Neuron (in vitro differentiated cells): ENCODE measurements around a stretch of chr22.

GRCh38 chr22:38756699-38757253 is 978 bp upstream of the SUN2 start:
- PRO-cap: no peak

- PRO-cap: no peak
Measured at GRCh38 chr22:38861343-38862611, 10.2 kb downstream of the CBX6 start.

DNA sequence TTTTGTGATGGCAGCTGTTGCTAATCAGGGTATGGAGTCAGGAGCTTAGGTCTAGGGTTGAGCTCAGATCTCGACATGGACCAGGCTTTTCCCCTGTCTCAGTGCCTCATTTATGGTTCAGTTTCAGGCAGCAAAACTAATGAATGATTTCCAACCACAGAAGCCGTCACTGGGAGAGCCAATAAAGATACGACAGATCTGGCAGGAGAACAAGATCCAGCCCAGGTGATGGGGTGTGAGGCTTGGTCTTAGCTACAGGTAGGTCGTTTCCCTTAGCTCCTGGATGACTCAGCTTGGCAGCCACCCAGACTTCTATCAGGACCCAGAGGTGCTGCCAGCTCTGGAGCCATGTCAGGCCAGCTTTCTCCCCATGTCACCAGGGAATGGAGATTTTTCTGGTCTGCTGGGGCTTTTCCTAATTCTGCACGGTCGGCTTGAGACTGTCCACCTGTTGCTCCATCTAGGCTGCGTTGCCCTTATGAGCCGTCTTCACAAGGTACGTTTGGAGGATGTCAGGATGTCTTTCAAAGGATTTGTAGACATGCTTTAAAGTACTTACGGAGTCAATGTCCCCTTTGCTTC is 36.3 kb upstream of the APOBEC3A start:
- PRO-cap: no peak

GRCh38 chr22:38934812-38935390 is 22.5 kb upstream of the APOBEC3A start:
- PRO-cap: no peak

DNA sequence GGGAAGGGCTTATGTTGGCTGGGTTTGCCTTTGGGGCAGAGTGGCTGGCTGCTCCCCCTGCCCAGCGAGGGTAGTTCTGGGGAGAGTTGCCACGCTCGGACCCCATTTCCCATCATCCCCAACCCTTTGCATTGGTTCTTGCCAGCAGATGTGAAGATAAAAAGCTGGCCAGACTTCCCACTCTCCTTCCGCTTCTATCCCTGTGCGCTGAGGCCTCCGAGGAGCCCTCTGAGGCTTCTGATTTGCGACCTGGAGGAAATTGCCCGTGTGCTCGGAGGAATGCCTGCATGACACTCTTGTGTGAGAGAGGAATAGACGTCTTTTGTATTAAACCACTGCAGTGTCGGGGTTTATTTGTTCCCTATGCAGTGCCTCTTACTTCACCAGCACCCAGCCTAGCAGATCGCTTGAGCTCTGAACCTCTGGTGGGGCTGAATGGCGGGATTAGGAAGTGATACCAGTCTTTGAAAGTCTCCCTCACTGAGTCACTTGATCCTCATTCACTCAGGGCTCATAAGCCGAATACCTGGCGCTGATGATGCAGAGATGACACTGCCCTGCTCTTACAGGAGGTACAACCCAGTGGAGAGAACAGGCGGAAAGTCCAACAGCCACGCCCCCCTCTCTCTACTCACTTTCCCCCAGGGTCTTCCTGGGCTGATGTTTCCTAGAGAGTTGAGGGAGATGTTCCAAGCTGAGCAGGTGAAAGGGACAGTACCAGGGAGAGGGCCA is 10.3 kb upstream of the APOBEC3A start:
- PRO-cap: no peak

DNA sequence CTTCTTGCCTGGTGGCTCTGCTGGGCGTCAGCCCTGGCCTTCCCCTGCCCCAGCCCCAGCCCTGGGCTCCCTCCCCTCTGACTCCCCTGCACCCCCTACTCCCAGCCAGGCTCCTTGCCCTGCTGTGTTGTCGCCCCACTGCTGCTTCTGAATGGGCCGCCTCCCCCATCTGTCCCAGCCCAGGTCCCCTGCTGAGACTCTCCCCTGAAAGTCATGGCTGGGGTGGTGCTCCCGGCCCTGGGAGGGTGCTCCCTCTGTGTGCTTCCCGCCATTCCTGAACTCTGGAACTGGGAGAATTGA is 295 bp downstream of the APOBEC3G start:
- PRO-cap: no peak

GRCh38 chr22:39173767-39174630 is 21.5 kb upstream of the CBX7 start:
- PRO-cap: no peak

DNA sequence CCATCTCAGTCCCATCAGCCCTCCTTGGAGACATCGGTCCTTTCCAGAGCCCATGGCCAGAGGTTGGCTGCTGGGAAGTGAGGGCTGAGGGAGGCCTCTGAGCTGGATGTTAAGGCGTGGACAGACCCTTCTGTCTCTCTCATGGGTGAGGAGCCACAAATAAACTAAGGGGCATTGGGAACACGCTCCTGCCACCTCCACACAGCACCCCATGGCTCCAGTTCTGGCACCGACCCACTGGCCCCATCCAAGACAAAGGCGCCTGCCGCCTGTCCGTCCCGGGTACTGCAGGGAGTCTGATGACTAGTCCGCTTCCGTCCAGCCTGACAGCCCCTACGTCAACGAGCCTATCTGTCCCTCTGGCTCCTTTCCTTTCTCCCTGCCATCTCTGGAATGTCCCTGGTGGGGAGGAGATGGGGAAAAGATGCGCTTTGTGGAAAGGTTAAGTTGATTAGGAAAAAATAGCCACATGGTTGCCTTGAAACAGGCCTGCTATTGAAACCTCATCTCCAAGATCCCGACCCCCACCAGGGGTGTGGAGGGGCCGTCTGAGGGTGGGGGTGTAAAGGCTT is 10.4 kb downstream of the PDGFB start:
- PRO-cap: no peak

GRCh38 chr22:39239325-39240264 is 5.2 kb downstream of the PDGFB start:
- PRO-cap: no peak

DNA sequence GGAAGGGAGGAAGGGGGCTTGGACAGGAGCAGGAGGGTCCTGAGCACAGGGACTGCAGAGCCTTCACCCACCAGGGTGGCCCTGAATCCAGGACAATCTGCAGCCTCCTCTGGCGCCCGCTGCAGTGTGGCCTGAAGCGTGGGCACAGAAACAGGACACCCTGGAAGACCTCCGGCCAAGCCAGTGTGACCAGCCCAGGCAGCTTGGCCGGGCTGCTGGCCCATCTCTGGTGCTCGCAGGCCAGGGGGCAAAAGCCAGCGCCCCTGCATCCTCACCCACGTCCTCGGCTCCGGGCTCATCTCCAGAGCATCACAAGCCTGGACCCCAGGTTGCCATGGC is 9.2 kb upstream of the PDGFB start:
- PRO-cap: no peak

DNA sequence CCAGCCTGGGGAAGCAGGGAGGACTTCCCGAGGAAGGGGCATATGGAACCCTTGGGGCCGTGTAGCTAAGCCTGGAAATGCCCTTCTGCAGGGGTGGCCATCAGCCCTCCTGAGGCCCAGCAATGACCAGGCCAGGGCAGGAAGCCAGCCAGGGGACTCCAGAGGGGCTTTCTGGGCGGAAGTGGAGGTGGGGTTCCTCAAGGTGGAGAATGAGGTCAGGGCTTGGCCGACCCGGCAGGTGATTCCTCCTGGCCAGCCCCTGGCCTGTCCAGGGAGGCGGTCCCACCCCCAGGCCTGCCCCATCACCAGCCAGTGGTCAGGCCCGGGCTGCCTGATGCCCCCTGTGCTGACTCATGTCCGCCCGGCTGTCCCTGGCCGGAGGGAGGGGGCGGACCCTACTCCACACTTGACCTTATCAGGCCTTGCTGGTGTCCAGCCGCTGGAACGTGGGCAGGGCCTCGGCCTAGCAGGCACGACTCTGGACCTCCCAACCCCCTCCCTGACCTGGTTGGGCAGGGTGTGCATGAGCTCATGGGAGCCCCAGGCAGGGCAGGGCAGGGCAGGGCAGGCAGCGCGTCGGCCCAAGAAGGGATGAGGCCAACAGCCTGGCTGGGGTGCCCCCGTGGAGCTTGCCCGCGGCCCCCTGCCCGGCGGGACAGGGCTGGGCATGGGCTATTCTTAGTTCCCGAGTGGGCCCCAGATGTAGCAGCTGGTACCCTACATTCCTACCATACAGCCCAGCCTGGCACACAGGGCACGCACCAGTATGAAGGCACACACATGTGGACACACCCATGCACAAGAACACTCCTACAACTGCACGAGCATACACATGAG is 35.9 kb downstream of the RPL3 start:
- PRO-cap: no peak

DNA sequence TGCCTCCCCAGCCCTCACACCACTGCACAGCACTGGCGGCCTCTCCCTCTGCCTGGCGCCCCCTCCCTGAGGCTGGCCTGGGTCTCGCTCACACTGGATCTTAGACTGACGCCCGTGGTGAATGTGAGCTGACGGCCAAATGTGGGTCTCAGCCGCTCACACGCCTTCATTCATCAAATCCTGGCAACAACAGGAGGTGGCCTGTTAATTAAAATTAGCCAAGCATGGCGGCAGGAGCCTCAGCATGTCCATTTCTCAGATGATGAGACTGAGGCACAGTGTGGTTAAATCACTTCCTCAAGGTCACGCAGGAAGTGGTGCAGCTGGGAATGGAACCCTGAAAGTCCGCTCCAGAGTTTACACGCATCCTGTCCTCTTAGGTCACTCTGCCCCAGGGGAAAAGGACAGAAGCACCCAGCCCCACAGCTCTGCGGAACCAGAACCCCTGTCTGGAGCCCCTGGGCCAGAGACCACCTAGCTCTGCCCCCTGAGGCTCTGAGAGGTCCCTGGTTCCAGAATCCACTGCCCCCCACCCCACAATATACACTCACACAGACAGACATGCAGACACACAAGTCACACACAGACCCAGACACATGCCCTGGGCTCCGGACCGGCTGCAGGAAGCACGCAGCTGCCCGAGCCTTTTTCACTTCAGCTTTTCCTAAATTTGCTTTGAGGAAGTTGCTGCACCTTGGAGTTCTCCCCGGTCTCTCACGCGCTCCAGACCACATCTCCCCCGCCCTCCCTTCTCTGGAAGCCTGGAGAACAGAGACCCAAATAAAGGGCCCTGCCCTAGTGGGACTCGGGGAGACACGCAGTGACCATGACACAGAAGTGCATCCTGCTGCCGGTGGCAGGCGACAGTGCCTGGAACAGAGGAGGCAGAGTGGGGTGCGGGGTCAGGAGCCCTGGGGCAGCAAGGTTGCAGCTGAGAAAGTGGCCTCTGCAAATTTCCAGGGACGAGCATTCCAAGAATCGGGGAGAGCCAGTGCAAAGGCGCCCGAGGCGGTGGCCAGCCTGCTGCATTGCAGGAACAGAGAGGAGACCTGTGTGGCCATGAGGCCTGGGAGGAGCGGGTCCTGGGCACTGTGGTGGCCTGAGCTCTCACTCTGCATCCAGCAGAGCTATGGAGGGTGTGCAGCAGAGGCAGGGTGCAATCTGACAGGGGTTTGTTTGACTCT is 19.4 kb downstream of the RPL3 start:
- PRO-cap: no peak

DNA sequence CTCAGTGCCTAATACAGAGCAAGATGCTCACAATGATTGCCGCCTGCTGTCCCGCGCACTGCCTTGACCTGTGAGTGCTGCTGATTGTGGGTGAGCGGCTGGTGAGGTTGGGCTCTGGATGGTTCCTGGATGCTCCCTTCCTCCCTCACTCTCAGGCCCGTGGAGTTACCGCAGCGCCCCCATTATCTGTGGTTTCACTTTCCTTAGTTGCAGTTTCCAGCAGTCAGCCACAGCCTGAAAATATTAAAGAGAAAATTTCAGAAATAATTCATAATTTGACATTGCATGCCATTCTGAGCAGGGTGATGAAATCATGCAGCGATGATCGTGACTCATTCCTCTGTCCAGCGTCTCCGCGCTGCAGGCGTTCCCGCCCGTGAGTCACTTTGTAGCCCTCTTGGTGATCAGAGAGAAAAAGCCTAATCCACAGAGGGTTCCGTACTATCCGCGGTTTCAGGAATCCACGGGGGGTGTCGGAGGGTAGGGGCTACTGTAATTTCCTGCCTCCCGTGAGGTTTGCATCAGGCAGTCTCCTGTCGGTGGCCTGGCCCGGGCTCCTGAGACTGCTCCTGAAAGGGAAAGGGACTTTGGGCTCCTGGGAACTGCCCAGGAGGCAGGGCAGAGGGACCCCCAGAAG is 10.7 kb downstream of the RPL3 start:
- PRO-cap: no peak

DNA sequence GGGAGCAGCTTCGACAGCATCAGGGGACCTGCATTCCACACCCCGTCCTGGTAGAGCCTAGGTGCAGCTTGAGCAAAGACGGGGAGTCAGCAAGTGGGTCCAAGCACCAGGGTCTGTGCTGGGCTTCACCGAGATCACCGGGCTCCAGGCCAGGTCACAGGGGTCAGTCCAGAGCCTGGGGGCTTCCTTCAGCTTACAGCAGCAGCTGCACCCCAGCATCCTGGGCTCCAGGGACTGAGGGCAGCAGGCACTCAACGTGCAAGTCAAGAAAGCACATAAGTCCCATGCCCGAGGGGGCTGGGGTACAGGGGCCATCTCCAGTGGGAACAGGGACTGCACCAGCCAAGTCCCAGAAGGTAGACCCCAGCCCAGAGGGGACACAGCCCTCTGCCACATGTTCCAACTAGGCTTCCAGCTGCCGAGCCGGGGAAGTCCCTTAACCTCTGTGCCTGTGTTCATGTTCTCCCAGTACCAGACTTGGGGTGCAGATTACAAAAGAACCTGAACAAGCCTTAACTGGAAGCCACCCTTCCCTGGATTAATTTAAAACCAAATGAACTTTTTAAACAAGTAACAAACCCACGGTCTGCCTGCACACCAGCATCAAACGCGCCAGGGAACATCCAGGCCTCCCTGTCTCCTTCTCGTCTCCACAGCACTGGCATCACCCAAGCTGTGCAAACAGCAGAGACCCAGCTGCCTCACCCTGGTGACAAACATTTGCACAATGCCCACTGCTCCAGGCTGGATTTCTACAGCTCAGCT is 7.3 kb downstream of the RPL3 start:
- PRO-cap: no peak

- PRO-cap: no peak
Measured at GRCh38 chr22:39318885-39319537, 412 bp downstream of the RPL3 start.

DNA sequence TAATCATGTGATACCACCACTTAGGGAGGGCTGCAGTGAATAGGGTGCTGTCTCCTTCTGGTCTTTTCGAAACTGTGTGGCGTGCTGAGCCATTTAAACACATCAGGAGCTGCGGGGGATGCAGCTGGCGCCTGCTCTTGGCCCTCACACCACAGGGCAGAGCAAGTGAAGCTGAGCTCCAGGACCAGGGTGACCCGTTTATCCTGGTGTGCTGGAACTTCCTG is 2.6 kb downstream of the SYNGR1 start:
- PRO-cap: no peak

DNA sequence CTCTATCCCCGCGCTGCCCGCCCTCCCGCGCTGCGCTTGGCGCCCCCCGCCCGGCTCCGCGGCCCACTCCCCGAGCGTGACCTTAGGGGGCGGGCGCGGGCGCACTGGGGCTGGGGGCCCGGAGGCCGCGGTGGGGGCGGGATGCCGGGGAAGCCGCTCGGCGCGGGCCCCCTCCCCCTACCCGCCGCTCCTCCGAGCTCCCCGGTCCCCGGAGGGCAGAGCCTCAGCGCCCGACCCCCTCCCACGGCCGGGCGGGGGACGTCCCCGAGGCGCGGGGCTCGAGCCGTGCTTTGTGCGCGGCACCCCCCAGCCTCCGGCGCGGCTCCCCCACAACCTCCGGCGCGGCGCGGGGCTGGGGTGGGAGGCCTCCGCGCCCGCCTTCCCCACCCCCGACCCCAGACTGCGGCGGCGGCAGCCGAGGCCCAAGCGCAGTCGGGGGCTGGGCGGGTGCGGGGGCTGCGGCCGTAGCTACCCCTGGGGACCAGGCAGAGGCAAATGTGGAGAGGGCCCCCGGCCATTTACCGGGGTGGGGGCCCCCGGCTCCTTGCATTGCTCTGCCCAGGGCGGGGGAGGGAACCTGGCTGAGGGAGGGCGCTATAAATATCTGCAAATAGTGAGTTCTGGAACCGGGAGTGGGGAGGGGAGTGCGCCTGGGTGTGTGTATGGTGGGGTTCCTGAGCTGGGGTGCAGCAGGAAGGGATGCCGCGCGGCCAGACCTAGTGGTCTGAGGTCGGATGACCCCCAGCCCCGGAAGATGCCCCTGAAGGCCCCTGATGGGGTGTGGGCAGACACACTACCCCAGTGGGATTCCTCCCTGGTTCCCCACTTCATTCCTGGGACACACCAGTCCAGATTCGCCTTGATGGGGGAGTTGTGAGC is 1.0 kb downstream of the MGAT3 start:
- PRO-cap: bidirectional peak, plus-strand start at position 250 of the sequence, minus-strand start at position 78 of the sequence; bidirectional peak, plus-strand start at position 386 of the sequence, minus-strand start at position 402 of the sequence; unidirectional peak, minus-strand start at position 634 of the sequence

GRCh38 chr22:39458475-39459082 is 1.8 kb downstream of the MGAT3 start:
- PRO-cap: no peak

DNA sequence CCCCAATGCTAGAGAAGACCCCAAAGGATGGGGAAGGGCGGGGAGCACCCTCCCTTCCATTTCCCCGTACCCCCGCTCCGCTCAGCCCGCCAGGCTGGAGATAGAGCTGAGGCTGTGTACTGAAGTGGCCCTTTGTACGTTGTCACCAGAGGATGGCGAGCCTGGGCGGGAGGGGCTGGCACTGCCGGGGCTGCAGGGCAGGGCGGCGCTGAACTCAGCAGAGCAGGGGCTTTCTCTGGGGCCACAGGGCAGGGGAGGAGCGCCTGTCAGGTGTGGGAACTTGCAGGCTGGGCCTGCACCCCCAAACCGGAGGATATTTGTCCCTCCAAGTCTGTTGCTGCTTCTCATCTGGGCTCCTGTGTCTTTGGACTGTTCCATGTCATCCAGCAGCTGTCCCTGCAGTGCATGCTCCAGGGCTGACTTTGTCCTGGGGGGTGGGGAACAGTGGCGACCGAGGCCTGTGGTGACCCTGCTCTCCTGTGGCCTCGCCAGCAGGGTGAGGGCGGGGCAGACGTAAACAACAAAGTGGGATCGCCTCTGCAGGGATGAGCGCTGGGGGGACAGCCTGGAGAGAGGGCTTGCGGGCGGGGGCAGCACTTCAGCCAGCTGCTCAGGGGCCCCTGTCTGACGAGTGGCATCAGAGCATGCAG is 13.0 kb downstream of the MGAT3 start:
- PRO-cap: bidirectional peak, plus-strand start at position 516 of the sequence, minus-strand start at position 374 of the sequence

DNA sequence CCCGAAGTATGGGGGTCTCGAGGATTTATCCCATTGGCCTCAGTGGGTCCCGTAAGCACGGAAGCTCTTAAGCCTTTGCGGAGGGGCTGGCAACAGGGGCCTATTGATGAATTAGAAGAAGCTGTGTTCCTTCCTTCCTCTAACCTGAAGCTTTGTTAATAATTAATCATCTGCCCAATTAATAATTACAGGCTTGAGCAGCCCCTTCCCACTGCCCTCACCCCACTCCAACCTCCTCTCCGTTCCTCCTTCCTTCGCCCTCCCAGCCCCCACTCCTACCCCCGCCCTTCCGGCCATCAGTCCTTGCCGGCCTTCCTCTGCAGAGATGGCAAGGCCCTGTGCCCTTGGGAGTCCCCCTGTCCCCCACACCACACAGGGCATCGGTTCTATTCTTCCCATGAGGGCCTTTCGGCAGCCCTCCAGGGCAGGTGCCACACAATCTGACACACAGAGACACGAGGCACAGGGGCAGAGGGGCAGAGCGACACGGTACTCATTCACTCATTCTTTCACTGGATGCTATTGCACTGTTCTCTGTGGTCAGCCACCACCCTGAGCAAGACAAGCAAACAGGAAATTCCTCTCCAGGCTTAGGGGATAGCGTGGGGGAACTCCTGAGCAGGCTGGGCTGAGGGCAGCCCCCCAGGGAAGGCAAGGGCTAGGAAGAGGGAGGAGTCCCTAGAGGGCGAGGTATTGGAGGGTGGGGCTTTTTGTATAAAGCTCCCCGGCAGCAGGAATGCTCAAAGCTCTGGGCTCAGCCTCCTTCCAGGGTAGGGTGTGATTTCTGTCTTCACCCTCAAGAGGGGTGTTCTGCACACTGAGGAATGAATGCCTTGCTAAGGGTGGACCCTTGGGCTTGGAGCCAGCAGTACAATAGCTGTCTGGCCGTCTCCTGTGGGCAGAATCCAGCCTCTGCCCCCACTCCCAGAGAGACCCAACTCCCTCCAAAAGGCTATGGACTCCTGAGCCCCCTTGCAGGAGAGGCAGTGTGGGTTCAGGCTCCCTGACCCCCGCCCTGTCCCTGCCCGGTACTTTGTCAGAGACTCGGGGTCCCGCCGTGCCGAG is 14.8 kb downstream of the MGAT3 start:
- PRO-cap: no peak